Karpas-422 (cell line): Measurements from ENCODE around the gene NOTUM.

DNA sequence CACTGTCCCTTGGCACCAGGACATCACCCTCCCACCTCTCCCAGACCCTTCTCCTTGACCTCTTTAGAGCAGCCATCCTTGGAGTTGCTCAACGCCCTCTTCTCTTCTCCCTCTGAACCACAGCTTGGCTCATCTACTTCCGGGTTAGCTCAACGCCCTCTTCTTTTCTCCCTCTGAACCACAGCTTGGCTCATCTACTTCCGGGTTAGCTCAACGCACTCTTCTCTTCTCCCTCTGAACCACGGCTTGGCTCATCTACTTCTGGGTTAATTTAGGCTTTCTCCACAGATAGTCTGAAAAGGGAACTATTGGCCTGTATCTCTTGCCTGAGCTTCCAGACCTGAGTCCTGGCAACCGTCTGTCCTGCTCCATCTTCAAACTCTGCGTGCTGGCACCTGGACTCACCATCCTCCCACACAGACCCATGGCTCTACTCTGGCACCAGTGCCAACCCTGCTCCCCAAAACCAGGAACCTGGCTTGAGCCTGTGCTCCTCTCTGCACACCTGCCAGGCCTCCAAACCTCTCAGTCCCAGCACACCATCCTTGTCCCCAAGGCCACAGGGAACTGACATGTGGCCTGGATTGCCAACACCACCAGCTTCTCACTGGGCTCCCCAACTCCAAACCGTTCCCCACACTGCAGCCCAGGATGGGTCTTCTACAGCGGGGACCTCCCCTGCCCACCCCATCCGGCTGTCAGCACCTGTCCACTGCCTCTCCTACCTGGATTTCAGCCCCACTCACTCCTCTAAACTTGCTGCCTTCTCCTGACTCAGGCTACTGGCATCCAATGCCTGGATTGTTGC, 25.4 kb upstream of the FAAP100 start:
- PRO-cap: no peak
- RAMPAGE, long total RNA: no peak

DNA sequence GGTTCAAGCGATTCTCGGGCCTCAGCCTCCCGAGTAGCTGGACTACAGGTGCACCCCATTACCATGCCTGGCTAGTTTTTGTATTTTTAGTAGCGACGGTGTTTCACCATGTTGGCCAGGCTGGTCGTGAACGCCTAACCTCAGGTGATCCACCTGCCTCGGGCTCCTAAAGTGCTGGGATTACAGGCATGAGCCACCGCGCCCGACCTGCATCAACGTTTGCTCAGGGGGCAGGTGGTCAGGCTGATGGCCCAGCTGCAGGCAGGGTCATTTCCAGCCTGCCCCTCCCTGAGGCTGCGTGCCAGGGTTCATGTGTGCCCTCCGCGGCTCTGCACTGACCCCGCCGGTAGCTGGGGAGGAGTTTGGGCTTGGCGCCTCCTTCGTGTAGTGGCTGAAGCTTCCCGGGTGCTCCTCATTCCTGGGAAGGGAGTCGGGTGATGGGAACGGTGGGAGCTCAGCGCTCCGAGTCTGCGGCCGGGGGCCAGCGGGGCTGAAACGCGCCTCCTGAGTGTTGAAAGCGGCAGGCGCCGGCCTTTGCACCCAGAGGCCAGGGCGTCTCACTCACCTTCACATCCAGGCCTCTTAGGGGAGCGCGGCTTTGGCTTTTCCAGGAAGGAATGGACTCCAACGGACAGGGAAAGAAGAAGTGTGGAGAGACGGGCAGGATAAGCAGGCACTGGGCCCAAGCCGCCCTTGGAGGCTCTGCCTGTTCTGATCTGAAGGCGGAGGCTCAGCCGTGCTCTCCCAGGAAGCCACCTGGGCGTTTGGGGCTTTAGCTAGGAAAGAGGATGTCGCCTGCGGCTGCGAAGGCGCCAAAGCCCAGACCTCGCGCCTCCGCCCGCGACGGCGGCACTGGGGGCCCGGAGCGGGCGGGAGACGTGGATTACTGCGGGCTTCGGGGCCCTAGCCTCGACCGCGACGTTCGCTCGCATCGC, 680 bp upstream of the MRPL12 start:
- PRO-cap: no peak
- RAMPAGE, long total RNA: no peak

DNA sequence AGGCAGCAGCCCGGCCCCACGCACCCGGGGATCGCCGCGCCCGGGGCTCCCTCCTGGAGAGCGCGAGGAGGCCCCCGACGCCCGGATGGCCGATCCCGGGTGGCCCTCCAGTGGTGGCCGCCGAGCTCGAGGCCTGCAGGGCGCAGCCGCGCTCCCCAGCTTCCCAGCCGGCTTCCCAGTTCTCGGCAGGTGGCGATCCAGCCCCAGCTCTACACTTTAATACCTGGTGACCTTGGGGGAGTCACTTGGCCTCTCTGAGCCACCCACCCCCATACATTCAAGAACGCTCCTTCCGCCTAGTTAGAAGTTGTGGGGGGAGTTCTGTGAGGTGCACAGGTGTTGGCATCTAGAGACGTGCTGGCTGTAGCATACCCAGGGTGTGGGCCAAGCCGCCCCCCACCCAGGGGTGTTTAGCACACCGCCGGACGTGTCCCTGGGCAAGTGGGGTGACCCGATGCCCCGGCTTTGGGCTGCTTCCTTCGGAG, 539 bp downstream of the SLC25A10 start:
- PRO-cap: no peak
- RAMPAGE, long total RNA: no peak

DNA sequence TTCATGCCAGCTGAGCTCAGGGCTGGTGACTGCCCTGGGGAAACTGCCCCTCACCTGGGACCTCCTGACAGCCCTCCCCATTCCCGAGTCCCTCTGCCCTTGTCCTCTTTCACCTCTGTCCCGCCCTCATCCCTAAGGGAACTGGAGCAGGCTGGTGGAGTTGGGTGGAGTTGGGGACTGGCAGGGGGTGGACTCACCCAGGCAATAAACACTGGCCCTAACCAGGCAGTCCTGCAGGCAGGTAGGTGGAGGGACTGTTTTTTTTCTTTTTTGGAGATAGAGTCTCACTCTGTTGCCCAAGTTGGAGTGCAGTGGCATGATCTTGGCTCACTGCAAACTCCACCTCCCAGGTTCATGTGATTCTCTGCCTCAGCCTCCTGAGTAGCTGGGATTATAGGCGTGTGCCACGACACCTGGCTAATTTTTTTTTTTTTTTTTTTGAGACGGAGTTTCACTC, 11.7 kb downstream of the GCGR start:
- PRO-cap: no peak
- RAMPAGE, long total RNA: no peak

- PRO-cap: no peak
- RAMPAGE, long total RNA: no peak
Observed at GRCh38 chr17:81821642-81822206, 11.4 kb downstream of the MCRIP1 start.

- PRO-cap: no peak
- RAMPAGE, long total RNA: no peak
Observed at GRCh38 chr17:81831529-81832477, 1.3 kb downstream of the MCRIP1 start.

DNA sequence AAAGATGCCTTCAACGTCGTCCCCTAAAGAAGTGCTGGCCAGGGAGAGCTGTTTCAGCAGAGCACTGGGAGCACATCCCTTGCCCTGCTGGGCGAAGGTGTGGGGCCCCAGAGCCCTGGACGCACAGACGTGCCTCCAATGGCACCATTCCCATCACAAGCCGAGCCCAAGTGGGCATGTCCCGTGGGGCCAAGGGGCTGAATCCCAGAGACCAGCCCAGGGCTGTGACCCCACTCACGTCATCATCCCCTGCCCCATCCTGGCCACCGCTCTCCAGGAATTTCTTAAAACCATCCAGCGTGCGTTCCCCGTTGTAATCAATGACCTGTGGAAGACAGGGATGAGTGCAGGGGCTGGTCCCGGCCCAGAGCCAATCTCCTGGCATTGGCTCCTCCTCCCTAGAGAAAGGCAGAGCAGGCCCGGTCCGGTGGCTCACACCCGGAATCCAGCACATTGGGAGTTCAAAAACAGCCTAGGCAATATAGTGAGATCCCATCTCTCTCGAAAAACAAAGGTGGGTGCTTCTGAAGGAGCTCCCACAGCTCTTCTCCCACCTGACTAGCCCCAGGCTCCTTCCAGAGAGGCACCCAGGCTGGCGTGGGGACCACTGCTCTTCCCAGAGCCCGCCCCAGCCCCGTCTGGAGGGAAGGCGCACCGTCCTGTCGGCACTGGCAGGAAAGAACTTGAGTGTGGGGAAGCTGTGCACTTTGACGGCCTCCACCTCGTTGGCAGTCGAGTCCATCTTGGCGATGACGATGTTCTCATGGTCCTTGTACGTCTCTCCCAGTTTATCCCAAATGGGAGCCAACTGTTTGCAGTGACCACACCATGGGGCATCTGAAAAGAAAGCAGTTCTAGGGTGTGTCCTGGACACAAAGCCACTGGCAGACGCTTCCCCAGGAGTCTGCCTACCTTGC, 10.3 kb upstream of the PPP1R27 start:
- PRO-cap: no peak
- RAMPAGE, long total RNA: no peak

DNA sequence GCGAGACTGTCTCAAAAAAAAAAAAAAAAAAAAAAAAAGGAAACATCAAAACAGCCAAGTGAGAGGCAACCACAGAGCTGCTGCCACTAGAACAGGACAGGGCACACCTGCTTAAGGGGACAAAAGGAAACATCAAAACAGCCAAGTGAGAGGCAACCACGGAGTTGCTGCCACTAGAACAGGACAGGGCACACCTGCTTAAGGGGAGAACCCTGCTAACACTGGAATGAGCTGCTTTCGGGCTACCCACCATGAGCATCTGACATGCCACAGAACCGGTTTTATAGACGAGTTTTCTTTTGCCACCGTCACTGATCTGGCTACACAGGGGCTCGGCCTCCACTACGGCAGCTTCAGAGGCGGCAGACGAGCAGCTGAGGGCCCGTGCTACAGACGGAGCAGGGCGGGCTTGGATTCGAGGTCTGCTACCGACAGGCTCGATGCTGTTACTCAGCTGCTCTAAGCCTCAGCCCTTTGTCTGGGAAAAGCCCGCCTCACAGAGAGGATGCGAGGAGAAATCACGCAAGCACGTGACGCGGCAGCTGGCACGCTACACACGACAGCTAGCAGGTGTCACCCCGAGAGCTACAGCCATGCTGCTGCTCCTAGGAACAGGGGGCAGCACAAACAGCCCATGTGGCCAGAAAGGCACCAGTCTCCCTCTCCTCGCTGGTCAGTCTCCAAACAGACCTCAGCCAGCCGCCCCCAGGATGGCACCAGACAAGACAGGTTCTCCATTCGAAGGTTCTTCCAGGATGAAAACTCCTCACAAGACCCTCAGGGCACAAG, 1.9 kb downstream of the P4HB start:
- PRO-cap: no peak
- RAMPAGE, long total RNA: no peak

DNA sequence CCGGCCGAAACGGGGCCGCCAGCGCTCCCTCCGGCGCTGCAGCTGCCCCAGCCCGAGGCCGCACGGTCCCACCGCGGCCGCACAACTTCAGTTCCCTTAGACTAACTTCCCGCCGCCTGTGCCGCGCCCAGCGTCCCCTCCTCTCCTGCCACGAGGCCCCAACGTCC, 578 bp downstream of the ALYREF start:
- PRO-cap: no peak
- RAMPAGE, long total RNA: no peak

DNA sequence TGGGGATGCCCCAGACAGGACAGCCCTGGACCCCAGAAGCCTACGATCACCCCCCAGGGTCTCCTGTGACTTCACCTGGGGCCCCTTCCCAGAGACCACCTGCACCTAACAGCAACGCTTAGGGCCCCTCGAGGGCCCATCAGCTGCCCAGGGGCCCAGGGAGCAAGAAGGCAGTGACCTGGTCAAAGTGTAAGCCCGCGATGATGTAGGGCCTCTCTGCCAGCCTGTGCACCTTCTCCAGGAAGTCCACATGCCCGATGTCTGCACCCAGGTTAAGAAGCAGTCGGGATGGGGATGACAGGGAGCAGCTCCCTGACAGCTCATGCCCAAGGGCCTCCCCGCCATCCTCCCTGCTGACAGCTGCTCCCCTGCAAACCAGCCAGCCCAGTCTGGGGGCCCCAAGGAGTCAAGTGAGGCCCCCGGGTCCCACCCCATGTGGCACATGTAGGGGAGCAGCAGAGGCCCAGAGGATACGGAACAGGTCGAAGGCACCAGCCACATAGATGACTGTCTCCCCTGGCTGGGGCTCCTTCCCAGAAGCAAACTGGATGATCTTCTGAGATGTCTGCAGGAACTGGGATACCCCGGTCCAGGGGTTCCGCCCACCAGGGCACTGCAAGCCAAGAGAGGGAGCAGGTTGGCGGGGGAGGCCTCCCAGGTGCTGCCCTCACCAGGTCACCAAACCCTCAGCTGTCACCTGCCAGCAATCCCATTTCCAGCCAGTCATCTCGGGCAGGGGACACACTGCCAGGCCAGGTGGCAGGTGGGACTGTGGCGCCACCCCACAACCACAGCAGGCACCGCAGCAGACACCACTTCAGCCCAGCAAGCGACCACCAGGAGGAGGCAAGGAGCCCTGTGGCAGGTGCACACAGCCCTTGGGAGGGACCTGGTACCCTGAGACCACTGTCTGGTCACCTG, 4.5 kb downstream of the NPB start:
- PRO-cap: no peak
- RAMPAGE, long total RNA: no peak

DNA sequence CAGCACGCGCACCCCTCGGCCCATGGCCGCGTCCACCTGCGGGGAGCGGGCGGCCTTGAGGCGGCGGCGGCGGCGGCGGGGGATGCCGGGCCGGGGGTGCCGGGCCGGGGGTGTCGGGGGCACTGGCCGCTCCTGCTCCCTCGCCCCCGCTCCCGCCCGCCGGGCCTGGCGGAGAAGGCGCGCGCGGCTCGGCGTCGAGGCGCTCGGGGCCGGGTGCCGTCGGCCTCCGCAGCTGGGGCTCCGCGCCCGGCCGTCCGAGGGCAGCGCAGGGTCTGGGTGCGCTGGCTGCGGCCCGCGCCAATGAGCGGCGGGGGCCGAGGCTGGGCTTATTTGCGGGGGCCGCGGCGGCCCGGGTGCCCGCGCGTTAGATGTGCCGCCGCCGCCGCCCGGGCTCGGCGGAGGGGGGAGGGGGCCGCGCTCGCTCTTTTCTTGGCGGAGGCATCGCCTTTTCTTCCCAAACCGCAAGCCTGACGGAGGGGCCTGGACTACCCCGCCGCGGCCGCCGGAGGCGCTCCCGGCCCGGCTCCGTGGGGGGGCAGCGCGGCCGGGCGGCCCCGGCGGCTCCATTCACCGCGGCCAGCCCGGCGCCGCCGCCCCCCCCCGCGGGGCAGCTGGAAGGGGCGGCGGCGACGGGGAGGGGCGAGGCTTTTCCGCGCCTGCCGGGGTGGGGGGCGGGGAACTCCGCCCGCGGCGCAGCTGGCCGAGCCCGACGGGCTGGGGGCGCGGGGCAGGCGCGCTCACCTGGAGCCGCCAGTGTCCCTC, at the start of gene NOTUM:
Gene NOTUM (minus strand): TSS at position 302 of the 762 bp plus-strand sequence.
- PRO-cap: no peak
- RAMPAGE, long total RNA: no peak

DNA sequence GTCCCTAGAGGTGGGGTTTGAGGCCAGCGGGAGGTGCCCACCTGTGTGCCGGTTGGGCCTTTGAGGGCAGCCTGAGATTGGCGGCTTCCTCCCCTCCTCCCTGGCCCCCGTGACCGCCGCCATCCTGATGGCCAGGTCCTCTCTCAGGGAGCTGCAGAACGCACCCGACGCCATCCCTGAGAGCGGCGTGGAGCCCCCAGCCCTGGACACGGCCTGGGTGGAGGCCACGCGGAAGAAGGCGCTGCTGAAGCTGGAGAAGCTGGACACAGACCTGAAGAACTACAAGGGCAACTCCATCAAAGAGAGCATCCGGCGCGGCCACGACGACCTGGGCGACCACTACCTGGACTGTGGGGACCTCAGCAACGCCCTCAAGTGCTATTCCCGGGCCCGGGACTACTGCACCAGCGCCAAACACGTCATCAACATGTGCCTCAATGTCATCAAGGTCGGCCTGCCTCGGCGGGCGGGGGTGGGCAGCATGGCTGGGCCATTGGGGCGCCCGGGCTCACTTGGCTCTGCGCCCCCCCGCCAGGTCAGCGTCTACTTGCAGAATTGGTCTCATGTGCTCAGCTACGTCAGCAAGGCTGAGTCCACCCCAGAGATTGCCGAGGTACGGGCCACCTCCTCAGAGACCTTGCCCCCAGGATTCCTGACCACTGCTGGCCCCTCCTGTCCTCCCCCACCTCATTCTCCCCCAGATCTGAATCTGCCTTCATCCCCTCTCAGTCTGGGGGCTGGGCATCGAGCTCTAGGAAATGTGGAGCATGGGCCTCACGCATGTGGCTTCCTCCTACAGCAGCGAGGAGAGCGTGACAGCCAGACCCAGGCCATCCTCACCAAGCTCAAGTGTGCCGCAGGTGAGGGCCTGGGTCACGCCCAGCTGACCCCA, 2.9 kb downstream of the GPS1 start:
- PRO-cap: no peak
- RAMPAGE, long total RNA: no peak

DNA sequence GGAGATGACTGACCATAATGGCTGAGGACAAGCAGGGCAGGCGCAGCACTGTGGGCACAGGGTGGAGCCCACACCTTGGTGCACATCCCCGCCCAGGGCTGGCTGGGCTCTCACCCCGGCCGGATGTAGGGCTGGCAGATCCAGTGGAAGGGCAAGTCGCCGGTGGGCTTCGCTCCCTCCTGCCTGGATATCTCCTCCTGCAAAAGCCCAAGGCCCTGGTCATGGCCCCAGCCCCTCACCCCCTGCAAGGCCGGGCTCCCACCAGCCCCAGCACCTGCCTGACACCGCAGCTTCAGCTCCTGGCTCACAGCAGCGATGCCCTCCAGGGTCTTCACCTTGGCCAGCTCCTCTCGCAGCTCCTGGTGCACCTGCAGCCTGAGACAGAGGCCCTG, 5.0 kb downstream of the DUS1L start:
- PRO-cap: no peak
- RAMPAGE, long total RNA: no peak

DNA sequence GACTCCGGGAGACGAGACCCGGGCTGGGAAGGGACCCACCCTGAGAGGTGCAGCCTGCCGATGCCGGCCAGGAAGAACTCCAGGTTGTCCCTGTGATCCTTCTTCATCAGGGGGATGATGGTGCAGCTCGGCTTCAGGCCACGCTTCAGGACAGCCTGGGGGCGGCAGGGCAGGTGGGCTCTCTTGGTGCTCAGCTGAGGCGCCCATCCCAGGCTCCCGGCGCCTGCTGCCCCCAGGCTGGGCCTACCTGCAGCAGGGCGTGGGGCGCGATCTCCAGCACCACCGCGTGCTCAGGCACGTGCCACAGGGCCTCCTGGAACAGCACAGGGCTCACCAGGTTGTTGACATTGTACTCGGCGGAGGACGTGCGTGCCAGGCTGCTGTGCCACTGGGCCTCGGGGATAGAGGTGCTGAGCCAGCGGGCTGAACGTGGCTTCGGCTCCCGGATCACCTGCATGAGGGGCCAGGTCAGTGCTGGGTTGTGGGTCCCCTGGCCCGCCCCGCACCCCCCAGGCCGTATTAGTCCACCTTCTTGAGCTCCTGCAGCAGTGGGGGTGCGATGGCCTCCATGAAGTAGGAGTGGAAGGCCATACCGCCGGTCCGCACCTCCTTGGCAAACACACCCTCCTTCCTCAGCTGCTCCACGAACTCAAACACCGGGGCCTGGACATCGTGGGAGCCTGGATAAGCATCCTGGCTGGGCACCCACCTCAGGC, 9.2 kb downstream of the FASN start:
- PRO-cap: no peak
- RAMPAGE, long total RNA: no peak

DNA sequence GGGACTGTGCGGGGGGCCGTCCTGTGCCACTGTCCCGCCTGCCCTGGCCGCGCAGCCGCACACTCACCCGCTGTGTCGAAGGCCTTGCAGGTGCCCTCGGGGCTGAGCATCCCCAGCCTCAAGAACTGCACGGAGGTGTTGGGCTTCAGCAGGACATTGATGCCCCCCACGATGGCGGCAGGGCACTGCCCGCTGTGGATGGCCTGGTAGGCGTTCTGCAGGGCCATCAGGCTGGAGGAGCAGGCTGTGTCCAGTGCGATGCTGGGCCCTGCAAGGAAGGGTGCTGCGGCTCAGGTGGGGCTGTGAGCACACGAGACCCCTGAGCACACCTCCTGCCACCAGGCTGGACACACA, 4.9 kb downstream of the FASN start:
- PRO-cap: no peak
- RAMPAGE, long total RNA: no peak

DNA sequence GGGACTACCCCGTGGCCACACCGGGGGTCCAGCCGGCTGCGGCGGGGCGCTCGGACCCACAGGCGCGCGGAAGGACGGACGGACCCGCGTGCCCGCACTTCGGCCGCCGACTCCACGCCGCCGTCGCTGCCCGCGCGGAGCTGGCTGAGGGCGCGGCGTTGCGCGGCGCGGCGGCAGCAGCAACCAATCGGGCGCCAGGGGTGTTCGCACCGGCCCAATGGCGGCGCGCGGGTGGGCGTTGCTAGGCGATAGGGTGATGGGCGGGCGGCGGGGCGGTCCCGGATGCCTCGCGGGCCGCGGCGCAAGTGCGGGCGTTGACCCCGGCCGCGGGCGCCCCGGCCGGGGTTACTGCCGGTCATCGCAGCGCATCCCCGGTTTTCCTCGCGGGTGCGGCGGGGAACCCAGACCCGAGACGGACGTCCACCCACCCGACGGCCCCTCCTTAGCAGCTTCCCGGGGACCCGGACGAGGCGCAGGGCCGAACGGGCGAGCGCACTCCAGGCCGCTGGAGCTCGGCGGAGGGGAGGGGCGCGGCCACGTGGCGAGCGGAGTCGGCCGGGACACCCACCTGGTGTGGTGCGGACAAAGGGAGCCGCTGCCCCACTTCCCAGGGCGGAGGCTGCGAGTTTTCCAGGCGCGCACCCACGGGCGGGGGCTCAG, 725 bp upstream of the FASN start:
- PRO-cap: bidirectional peak, plus-strand start at position 280 of the sequence, minus-strand start at position 128 of the sequence
- RAMPAGE, long total RNA: no peak

GRCh38 chr17:82107282-82107882, 9.3 kb upstream of the FASN start:
- PRO-cap: no peak
- RAMPAGE, long total RNA: no peak

DNA sequence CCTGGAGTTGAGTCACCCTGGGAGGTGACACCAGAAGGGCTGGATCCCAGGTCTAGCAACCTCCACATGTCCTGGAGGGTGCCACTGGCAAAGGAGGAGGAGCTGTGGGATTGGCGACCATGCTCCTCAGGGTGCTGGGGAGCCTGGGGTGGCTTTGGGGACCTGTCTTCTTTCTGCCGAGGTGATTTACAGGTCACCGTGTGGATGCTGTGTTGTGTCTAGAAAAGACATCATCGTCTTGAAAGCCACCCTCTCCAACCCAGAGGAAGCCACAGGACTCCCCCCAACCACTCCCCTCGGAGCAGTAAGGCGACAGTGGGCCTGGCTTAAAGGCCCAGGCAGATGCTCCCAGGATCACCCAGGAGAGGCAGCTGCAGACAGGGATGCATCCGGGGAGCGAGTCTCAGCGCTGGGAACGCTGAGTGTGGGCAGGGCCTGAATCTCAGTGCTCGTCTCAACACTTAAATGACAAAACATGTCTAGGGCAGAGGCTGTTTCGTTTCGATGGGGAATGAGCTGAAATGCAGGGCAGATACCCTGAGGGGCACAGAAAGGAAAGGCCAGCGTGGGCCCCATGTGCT, 29.7 kb upstream of the FASN start:
- PRO-cap: no peak
- RAMPAGE, long total RNA: no peak

- PRO-cap: unidirectional peak, plus-strand start at chr17:82206071
- RAMPAGE, long total RNA: no peak
Observed at GRCh38 chr17:82205543-82206619, 6.8 kb downstream of the CCDC57 start.

GRCh38 chr17:82217117-82218324, 4.9 kb upstream of the CCDC57 start:
- PRO-cap: no peak
- RAMPAGE, long total RNA: no peak